Peritoneum (tissue), 1 donor: ENCODE results near the genes NKX1-2 and FAM53B.

DNA sequence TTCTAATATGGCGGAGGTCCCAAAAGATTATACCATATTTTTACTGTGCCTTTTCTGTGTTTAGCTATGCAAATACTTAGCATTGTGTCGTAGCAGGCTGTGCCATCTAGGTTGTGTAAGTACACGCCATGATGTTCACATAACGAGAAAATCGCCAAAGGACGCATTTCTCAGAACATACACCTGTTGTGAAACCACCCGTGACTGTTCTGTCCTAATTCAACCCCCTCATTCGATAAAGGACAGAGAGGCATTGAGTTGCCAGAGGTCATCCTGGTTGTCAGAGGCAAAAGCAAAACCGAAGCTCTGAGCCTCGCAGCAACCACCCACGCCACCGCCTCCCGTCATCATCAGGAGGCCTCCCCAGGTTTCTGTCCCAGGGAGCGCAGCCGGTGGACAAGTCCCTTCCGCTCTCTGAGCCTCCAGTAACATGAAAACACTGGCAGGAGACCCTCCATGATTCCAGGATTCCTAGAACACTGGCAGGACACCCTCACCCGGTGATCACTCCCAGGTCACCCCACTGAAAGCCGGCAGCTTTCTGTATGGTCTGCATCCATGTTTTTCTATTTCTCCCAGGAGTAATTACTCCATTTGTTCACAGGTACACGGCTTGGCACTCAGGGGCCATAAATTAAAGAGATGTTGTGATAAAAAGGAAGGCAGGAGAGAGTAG lies 28.7 kb downstream of the OAT start:
- PRO-cap: no peak

GRCh38 chr10:124449851-124450508 lies at the start of gene NKX1-2:
Gene NKX1-2, minus strand, starts transcription at chr10:124450035.
- PRO-cap: no peak

GRCh38 chr10:124538683-124539258 lies 77.1 kb downstream of the LHPP start:
- PRO-cap: no peak

GRCh38 chr10:124604664-124605469 lies 139.3 kb downstream of the FAM53B start:
- PRO-cap: no peak

GRCh38 chr10:124625630-124625930 lies 118.6 kb downstream of the FAM53B start:
- PRO-cap: no peak

- PRO-cap: no peak
Measured at GRCh38 chr10:124685186-124685805, 58.9 kb downstream of the FAM53B start.

DNA sequence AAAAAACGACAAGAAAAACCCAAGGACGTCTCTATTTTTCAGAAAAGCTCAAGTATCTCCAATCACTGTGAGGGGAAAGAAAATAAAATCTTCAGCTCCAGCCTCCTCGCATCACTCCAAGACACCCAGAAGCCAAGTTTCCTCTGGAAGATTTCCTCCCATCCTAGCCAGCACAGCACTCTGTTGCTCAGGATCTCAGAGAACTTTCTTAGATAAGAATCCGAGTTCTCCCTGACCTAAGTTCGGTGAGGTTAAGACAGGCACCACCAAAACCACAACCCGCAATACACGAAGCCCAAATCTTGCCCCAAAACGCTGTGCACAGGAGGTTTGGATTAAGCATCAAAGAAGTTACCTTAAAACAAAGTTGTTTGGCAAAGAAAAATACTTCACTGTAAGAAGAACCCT lies 4.2 kb downstream of the FAM53B start:
- PRO-cap: no peak

DNA sequence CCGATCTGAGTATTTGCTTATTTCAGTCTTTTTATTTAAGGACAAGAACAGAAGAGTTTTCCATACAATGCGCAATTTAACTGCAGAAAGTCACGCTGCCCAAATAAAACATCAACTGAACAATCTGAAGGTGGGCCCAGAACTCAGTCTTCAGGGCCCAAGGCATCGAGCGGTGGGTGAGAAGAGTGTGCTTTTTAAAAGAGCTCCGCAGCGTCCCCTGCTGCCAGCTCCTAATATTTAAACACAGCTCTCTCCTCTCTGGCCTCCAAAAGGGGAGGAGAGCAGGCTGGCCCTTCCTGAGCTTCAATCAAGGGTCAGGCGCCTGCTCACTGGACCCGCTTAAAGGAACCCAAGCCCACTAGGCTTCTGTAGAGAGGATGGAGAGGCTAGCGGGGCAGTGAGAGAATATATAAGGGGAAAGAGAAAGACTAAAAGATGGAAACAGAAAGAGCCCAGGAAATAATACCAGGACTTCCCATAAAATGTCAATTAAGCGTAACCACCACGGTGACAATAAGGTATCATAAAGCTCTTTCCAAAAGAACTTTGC lies 2.9 kb downstream of the FAM53B start:
- PRO-cap: no peak

DNA sequence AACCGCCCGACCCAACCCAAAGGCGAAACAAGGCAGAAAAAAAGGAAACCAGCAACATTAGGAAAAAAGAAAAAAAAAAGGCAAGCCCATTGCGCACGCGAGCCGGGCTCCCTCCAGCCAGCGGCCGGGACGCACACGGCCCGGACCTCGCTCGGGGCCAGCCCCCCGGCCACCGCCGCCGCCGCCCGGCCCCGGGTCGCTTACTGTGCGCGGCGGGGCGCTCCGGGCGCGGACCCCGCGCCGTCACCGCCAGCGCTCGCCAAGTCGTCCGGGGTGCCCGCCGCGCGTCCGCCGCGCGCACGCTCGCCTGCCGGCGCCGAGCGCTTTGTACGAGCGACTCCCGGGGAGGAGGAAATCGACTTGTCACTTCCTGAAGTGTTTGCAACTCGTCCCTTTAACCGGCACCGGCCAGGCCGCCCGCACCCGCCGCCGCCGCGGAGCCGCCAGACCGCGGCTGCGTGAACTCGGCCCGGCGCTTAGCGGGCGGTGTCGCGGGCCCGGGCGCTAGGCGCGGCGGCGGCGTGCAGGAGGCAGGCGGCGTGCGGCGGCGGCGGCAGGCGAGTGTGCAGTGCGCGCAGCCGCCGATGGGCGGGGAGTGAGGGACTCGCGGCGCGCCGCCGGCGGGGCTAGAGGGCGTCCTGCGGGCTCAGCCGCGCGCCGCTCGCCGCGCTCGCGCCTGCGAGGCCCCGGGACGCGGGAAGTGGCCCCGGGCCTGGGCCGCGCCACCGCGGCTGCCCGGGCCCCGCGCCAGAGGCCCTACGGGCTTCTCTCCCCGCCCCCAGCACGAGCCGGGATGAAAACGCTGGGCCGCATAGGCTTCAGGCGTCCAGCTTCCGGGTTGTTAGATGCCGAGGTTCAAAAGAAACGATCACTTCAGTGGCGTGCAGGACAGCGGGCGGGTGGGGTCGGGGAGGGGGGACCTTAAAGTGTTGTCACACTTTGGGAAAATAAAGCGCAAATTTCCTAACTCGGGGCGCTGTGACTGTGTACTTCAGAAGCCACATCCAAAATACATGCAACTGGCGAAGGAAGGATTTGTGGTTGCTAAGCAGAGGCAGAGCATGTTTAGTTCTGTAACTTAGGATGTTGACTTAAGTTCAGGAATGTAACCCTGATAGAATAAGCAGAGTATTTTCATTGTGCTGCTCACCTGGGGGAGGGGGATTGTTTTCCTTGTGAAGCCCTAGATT lies at the start of gene FAM53B:
FAM53B (minus strand) TSS at position 570 of the 1,190 bp plus-strand sequence.
- PRO-cap: no peak

- PRO-cap: no peak
Measured at GRCh38 chr10:124788139-124788668, 3.5 kb downstream of the EEF1AKMT2 start.

- PRO-cap: no peak
Measured at GRCh38 chr10:124903033-124903628, 38.8 kb upstream of the ZRANB1 start.

DNA sequence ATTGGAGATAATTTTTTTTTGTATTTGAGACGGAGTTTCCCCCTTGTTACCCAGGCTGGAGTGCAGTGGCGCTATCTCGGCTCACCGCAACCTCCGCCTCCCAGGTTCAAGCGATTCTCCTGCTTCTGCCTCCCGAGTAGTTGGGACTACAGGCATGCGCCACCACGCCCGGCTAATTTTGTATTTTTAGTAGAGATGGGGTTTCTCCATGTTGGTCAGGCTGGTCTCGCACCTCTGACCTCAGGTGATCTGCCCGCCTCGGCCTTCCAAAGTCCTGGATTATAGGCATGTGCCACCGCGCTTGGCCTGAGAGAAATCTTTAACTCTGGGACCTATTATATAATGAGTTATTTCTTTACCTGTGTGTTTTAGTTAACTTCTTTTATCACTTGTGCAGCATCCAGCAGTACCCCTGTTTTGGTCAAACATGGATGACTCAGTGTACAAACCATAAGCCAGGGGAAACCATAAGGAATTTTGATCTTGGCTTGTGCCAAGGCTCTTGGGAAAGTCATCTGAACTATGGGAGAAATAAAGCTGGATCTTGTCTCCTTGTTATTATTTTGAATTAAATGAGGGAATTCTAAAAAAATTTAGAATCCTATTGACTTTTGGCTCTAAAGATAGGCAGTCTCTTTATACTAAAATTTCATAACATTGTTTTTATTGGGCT lies 23.6 kb upstream of the ZRANB1 start:
- PRO-cap: no peak

DNA sequence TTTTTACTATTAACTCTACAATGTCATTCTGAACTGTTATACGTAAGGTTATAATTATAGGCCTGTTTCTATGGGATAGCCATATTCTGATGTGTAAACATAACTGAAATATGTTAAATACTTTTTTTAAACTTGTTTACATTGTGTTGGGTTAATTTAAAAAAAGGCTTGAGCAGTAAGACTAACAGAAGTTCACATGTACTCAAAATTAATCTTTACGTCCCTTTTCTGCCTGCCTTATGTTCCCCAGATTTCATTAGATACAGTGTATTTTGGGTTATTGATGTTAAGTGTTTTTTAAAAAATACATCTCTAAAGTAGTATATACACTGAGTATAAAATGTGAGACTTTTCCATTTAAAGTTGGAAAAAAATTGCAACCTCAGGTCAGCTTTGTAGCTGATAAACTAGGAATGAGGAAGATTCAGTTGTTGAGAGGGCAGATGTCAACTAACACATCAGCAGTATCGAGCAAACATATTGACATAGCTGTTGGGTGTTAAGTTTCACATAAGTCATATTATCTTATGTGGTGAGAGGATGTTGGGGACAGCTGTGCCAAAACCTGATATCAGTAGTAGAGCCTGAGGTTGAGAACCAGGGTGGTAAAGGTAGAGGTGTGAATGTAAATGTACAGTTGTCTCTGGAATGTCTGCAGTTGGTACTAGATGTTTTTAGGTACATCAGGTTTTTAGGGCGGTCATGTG lies 4.9 kb downstream of the ZRANB1 start:
- PRO-cap: no peak

- PRO-cap: no peak
Measured at GRCh38 chr10:124996576-124997362, 31.1 kb downstream of the CTBP2 start.

GRCh38 chr10:125008195-125009557 lies 19.2 kb downstream of the CTBP2 start:
- PRO-cap: no peak

DNA sequence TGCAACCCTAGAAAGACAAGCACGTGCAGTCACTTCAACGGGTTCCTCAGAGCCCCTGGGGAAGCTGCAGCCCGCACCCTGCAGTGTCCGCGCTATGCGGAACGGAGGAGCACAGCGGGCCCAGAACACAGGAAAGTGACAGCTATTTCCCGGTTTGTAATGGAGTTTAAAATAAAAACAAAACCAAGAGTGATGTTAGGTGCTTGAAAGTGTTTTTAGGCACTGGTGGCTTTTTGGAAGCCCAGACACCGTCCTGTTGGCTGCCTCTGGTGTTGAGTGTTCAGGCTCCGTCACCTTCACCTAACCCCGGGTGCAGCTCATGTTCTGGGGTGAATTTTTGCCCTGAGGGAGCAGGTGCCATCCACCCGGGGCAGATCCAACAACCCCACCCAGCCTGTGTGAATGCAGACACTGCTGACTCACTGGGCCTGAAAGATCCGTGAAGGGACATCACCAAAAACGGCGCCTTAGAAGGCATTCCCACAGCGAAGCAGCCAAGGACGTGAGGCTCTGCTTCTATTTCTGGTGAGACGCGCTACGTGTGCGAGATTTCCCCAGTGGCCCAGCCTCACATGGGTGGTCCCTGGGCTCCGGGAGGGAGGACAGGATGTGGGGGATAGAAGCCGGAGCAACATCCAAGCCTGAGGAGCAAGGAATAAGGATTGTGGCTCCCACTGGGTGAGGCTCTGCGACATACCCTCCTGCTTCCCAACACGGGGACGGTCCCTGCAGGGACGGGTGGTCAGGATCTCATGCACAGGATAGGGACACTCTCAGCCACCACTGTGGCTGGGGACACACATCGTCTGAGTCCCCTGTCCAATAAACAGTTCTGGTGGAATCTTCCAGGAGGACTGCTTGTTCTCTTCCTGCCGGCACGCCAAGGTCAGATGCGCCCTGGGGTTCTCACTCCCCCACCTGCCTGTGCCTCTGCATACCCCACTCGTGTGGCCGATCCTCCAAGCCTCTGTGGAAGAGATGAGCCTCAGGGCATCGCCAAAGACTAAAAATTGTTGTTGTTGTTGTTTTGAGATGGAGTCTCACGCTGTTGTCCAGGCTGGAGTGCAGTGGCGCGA lies 15.9 kb downstream of the CTBP2 start:
- PRO-cap: no peak

DNA sequence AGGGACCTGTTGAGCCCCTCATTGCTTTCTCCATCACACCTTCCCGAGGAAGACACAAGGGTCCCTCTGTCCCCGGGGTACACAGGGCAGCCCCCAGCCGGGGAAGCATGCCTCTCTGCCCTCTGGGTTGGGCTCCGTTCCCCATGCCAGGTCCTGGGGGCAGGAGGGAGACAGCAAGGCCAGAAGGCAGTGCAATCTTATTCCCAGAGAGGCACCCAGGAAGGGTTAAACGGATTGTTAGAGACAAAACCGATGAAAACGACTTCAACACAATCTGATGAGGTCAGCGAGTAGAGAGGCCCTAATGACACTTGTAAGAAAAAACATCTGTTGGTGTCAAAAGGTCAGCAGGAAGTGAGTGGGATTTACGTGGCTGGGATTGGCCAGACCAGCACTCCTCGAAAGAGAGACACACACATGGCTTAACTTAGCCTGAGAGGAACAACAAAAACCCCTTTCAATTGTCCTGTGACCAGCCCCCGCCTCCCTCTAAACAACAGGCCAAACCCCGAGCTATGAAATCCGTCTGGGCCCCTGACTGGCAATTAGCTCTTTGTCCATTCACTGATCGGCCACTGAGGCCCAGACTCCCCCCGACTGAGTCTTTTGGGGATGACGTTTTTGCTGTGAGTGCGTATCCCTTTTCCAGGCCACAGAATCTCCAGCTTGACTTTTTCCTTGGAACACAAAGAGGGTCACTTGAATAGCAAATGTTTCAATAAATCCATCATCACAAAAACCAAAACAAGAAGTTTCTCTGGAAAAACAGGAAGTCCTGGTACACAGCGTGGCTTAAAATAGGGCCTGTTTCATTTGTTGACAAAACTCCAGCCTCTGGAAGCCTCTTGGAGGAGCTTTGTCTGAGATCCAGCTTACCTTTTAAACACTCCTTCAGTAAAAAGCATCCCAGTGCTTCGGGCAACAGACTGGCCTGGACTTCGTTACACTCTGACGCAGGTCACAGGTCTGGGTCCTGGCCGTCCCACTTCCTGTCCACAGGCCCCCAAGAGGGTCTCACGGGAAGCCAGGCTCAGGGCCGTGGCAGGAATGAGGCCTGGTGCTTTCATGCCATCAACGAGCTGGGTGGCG lies 29.4 kb upstream of the CTBP2 start:
- PRO-cap: no peak

DNA sequence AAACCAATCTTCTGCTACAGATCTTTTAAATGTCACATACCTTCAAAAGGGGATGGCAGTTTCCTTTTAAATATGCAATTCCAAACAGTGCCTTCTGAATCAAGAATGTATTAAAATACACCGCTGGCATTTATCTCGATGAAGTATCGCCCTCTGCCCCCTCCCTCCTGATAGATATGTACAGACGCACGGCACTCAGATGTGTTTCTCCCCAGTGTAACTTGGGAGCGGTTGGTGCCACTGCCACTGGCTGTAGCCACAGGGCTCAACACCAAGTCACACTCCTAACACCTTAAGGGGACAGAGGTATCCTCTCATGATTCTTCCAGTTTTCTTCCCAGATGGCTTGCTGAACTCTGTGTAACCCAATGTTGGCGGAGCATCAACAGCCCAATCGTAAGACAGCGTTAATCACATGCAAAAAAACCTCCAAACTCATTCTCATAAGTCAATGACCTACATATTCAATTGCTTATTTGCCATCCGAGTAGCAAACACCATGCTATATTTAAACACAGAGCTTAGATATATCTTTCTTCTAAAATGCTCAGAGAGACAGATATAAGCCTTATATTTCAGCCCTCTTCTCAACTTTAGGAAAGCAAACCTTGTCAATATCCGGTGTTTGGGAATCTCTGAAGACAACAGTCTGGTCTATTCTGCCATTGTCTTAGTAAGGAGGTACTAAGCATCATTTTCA lies 97.1 kb upstream of the CTBP2 start:
- PRO-cap: no peak

DNA sequence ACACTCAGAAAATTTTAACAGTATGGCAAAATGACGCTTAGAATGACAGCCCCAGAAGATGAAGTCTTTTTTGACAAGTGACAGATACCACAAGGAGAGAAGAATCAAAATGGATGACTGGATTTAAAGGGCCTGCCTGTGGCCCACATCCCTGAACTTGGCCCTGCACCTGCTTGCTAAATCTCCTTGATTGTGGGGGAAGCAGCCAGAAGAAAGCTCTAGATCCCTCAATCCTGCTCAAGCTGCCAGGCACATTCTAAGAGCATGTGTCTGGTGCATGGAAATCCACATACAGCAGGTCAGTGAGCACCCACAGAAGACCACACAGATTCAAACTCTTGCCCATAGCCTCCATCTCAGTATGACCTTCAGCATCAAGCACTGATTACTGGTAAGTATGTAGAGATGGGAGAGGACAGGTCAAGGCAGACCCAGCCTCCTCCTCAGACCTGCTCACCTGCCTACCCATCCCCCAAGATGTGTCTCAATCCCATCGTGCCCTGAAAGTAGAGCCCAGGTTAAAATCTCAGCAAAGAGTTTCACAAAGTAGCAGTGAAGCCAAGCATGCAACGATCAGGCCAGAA lies 105.1 kb upstream of the CTBP2 start:
- PRO-cap: no peak

DNA sequence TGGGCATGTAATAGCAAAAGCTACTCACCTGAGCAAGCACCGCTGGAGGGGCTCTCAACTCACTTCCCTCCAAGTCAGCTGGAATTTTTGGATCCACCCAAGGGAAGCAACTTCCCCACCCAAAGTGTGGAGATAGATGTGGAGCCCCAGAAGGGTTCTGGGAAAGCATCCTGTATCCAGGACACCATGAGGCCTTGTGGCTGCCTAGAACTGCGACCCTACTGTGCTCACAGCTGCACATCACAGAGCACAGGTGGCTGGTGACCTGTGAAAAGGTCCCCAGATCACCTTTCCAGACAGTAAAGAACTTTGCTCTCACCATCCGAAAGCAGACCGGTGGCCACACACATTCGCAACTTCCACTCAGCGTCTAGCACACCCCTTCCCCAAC lies 111.7 kb upstream of the CTBP2 start:
- PRO-cap: no peak